H4 (cell line): ENCODE measurements around the genes H2BC13, H4C13, OR2B6 and ZKSCAN4.

DNA sequence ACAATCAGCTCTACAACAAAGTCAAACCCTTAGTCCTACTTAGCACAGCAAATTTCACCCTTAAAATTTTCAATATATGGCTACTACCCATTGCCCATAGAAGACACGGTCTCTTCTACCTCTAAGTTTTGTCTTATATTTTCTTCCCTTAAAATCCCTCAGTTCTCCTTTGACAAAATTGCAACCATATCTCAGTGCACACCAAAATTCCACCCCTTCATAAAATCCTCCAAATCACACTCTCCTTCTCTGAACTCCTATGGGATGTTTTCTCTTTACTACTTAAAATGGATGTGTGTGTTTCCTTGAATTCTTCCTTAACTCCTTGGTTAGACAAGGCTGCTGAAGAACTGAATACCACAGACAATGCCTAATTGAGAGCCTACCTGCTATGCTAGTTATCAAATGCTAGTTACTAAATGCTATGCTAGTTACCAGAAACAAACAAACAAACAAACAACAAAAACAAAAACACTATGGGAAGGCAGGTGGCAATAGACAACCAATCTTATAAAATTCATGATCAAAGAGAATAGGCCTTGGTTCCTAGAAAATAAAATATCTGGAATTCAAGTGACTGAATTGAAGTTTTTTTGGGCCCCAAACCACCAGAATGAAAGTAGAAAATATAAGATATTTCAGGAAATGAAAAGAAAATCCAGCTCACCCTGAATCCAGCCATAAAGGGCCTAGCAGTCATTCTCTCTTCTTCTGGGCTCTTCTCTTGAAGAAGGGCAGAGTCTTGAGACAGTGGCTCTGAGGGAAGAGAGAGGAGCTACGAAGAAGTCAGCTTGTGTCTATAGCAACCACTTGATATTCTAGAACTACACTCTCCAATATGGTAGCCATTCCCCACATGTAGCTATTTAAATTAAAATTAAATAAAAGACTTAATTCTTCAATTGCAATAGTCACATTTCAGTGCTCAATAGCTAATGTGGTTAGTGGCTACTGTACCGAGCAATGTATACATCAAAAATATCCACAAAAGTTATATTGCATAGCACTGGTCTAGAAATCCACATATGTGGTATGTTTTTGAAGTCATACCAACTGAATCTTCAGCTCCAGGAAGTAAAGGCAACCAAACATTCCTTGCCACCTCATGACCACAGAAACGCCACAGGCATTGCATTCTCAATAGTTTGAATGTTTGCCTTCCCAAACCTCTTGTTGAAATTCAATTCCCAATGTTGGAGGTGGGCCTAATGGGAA, 18.7 kb upstream of the ZNF391 start:
- RAMPAGE, long total RNA: no peak

DNA sequence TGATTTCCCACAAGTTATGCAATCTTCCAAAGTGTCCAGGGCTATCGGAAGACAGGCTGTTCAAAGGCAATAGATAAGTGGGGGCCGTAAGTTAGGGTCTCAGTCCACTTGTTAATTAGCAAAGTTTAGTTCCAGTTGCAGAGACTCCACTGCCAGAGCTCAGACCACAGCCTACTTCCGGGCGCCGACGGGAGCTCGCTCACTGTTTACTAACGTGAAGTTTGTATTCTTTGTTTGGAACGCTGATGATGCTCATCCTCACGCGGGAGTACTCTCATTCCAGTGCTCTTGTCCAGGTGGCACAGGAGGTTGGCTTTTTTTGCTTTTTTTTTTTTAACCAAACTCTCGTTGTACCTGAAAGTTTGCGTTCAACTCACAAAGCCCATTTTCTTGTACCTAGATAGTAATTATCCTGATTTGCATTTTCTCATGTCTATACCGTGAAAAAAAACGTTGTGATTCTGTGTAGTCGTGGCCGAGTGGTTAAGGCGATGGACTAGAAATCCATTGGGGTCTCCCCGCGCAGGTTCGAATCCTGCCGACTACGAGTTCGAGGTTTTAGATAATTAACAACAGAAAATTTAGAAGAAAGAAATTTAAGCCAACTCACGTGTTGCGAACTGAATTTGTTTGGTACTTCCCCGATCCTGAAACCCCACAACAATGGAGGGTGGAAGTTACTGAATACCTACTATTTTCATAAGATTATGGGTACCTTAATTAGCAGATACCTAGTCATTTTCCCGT, 29.8 kb upstream of the ZNF184 start:
- RAMPAGE, long total RNA: no peak

- RAMPAGE, long total RNA: no peak
These were observed 93.2 kb upstream of the ZNF184 start for GRCh38 chr6:27565634-27566909.

GRCh38 chr6:27684433-27685053, 123.2 kb downstream of the H2BC13 start:
- RAMPAGE, long total RNA: no peak

DNA sequence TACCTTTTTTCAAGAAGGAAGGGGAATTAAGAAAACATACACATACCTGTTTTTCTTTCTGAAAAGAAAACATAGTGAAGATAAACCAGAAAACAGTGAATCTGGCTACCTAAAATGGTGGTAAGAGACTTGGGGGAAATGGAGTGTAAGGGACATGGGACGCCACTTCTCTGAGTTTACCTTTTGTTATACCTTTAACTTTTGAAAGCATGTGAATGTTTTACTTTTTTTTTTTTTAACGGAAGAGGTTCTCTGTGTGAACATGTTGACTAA, 28.9 kb downstream of the H2BC13 start:
- RAMPAGE, long total RNA: no peak

GRCh38 chr6:27791078-27791786, 16.5 kb downstream of the H2BC13 start:
- RAMPAGE, long total RNA: no peak

- RAMPAGE, long total RNA: no peak
These were observed 14.8 kb downstream of the H2BC13 start for GRCh38 chr6:27792746-27793419.

- RAMPAGE, long total RNA: start-site peak on the minus strand at chr6:27807927-27807996, 335 reads
These were observed at the start of gene H2BC13 for GRCh38 chr6:27807391-27808079. Gene H2BC13, minus strand, starts transcription at chr6:27807929.

- RAMPAGE, long total RNA: no peak
These were observed 723 bp downstream of the H3C10 start for GRCh38 chr6:27810137-27811411.

GRCh38 chr6:27829847-27830456, 1.4 kb downstream of the H4C12 start:
- RAMPAGE, long total RNA: no peak

DNA sequence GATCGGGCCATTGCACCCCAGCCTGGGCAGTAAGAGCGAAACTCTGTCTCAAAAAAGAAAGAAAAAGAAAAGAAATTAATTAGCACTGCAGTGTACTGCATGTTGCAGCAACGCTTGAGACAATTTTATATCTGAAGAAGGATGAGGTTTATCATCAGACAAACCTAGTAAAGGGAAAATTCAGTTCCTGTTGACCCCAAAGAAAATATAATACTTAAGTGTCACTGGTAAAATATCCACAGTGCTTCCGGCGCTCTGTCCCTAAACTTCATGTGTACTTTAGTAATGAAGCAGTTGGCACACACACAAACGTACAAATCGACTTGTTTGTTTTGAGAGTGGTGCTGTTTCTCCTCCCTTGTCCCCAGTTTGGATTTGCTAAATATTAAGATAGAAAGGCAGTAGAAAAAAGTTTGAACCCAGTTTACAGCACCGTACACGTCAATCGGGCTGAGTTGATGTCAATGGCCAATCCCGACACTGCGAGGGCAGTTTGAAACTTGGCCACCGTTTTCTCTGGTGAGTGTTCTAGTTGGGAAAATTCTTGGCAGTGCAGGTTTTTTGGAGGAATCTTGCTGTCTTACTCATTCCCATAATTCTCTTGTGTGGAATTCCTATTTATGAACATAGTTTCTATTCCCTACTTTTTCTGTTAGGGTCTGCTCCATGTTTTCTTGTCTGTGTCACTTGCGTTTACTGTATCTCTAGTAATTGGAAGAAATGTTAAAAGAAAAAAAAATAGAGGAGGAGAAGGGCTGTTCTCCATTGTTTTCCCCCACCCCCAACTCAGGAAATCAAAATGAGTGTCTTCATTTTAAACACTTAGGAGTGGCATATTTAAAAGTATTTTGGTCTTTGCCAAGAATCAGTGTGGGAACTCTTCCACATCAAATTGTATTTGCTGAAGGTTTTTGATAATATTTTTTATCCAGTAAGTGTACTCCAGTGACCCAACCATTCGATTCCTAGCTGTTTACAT, 1.4 kb downstream of the H2BC15 start:
- RAMPAGE, long total RNA: no peak

GRCh38 chr6:27872985-27874227, at the start of gene H4C13:
Gene H4C13, minus strand, starts transcription at chr6:27873534.
- RAMPAGE, long total RNA: no peak

DNA sequence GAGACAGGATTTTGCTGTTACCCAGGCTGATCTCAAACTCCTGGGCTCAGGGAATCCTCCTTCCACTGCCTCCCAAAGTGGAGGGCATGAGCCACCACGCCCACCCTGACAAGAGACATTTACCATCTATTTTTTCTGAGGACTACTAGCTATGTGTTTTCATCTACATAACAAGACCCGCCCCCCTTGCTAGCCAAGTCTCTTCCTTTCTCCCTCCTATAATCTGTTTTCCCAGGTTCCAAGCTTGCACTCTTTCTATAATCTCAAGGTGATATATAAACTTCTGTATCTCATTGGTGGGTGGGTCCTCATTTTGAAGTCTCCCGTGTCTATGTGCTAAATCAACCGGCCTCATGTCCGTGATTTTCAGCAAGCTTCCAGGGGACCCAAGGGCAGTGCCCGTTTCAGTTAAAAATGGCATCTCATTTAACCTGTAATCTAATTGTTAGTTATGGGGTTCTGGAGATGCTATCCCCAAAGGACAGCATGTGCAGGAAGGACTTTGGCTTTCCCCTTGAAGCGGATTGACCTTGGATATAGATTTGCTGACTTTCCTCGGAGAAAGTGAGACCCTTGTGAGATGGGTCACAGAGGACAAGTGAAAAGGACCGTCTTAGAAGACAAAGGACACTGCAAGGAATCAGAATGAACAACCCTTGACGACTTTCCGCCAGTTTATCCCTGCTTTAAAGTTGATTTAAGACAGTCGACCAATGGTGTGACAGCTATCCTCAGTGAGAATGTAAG, 881 bp downstream of the H3C12 start:
- RAMPAGE, long total RNA: no peak

- RAMPAGE, long total RNA: no peak
These were observed 9.4 kb downstream of the H2BC17 start for GRCh38 chr6:27902041-27903523.

DNA sequence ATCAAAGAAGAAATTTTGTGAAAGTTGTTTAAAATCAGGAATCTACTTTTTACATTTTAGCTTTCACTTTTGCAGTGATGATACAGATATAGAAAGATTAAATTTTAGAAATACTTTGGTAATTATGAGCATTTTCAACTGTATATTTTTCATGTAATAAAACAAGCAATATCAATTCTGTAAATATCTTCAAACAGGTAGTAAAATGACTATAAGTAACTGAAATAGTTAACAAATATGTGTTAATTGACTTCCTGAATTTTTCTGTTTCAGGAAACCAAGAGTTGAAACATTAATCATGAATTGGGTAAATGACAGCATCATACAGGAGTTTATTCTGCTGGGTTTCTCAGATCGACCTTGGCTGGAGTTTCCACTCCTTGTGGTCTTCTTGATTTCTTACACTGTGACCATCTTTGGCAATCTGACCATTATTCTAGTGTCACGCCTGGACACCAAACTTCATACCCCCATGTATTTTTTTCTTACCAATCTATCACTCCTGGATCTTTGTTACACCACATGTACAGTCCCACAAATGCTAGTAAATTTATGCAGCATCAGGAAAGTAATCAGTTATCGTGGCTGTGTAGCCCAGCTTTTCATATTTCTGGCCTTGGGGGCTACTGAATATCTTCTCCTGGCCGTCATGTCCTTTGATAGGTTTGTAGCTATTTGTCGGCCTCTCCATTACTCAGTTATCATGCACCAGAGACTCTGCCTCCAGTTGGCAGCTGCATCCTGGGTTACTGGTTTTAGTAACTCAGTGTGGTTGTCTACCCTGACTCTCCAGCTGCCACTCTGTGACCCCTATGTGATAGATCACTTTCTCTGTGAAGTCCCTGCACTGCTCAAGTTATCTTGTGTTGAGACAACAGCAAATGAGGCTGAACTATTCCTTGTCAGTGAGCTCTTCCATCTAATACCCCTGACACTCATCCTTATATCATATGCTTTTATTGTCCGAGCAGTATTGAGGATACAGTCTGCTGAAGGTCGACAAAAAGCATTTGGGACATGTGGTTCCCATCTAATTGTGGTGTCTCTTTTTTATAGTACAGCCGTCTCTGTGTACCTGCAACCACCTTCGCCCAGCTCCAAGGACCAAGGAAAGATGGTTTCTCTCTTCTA, at the start of gene OR2B6:
OR2B6 (plus strand) TSS at position 299 of the 1,131 bp plus-strand sequence.
- RAMPAGE, long total RNA: no peak

- RAMPAGE, long total RNA: no peak
These were observed 6.6 kb downstream of the ZKSCAN8 start for GRCh38 chr6:28148181-28148689.

DNA sequence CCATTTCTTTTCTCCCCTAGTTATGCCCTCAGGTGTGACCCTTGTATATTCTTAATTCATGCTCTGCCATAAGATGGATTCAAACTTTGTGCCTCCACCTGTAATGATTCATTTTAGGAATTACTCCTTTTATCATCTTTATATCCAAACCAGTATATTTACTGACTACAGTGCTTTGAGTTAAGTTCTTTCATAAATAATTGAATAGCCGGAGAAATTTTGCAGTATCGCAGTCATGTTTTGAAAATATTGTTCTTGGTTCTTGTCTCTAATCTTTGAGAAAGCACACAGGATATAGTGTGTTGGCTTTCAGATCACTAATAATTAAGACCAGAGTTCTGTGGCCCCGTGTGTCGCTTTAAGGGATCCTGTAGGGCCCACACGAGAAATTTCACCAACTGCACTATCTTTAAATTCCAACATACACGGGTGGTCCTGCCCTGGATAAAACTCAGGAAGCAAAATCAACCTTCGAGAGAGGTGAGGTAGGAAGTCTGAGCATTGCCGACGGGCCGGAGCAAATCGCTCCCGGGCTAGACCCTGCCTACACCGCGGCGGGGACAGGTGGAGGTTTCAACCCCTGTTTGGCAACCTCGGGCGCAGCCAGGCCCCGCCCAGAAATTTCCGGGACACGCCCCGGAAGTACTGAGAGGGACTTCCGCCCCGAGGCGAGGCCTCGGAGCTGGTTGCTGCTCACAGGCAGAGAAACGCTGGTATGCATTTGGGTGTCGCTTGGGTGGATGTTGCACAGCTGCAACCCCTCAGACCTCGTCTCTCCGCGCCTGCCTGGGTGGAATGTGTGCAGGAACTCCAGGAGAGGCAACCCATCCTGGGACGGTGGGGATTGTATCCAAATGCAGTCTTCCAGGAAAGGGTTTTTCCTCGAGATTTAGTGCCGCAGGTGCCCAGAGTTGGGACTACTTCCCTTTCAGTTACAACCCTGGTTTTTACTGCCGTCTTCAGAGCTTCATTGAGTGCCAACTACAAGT, 19.7 kb downstream of the ZKSCAN8 start:
- RAMPAGE, long total RNA: start-site peak on the plus strand centred at position 671 of the sequence, 6 bp wide, 8 reads

DNA sequence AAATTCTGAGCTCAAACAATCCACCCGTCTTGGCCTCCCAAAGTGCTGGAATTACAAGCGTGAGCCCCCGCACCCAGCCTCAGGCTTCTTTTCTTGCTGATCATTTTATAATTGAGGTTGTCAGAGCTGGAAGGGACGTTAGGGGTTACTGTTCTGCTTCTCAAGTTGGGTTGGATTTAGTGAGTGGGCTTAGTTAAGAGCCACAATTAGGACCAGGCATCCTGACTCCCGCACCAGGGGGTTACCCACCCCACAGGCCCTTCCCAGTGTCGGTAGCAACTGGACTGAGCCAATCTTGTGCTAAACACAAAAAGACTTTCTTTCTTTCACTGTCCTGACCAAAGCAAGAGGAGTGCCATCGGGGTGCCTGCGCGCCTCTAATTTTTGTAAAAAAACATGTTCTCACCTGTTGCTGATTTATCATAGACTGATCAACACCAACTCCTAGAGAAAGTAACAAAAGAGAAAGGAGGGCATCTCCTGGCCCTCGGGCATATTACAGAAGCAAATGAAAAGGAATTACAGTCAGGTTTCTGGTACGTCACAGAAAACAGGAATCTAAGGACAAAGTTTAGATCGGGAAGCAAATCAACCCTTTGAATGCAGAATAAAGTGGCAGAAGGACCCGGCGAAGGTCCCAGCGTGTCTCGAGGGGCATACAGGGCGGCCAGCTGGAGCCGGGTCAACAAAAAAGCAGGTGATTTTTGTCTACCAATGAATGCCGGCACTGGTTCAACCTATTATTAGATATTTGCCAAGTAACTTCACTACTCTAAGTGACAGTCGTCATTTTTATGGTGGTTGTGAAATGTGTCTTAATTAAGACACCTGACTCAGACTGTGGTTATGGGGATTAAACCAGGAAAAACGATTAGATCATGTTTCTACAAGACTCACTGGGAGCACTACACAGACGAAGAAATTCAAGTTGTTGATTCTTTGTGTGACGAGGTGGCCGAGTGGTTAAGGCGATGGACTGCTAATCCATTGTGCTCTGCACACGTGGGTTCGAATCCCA, 12.7 kb upstream of the ZSCAN9 start:
- RAMPAGE, long total RNA: no peak

DNA sequence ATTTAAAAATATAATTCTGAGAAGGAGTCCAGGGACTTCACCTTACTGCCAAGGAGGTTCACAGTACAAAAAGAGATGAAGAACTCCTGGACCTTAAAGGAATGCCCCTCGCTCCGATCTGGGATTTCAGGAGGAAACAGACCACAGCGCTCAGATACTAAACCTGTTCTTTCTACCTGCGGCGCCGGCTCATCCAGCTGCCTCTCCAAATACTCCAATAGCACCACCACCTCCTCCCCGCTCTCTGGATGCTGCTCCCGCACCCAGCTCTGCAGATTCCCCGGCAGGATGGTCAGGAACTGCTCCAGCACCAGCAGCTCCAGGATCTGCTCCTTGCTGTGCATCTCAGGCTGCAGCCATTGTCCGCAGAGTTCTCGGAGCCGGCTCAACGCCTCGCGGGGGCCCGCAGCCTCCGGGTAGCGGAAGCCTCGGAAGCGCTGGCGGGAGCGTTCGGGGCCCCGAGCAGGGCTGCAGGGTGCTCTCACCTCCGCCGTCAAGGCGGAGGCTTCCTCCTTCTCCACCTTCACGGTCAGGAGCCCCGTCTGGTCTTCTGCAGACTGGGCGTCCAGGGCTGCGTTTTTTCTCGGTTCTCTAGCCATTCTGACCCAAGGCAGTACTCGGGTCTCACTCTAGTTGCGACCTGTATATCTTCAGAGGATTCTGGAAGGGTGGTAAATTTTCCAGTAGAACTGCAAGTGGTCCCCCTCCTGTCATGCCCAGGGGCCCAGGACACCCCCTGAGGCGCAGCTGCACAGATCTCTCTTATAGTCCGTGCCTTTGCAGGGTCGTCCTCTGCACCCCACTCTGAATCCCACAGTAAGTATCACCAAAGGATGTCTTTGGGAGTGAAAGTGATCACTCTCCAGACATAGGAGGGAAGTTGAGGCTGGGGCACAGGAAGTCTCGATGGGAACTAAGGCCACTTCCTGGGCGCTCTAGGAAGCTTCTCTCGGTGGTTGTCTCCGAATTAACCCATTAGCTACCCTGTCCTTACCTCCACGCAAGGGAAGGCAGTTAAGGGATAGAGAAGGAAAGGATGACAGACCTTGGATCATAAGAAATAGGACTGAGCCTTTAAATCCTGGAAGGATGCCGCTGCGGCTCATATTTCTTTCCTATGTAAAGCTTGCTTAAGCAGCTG, at the start of gene ZKSCAN4:
ZKSCAN4 (minus strand) TSS at position 888 of the 1,141 bp plus-strand sequence.
- RAMPAGE, long total RNA: no peak

- RAMPAGE, long total RNA: no peak
These were observed 633 bp upstream of the ZKSCAN4 start for GRCh38 chr6:28252788-28253015.